Measurements from ENCODE around the genes TMEM222 and FAM76A.

DNA sequence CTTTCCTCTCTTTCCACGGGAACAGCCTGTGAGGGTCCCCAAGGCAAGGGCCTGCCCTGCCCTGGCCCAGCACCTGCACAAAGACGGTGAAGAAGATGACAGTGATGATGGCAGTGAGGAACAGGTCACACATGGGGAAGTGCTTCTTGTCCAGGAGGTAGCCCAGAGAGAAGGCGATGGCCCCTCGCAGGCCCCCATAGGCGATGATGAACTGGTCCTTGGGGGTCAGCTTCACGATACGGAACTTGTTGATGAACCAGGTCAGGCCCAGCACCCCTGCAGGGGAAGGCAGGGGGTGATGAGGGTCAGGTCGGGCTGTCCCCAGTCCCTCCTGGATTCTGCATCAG, 49.1 kb downstream of the SLC9A1 start:
CAGE:
- cytosol, long polyA minus RNA: no peak
- cytosol, long polyA plus RNA: no peak
- long polyA plus RNA: no peak
- nucleus, long polyA minus RNA: no peak
- nucleus, long polyA plus RNA: no peak

CAGE:
- cytosol, long polyA minus RNA: no peak
- cytosol, long polyA plus RNA: no peak
- long polyA plus RNA: no peak
- nucleus, long polyA minus RNA: no peak
- nucleus, long polyA plus RNA: no peak
Measured at GRCh38 chr1:27106546-27106918, 48.4 kb downstream of the SLC9A1 start.

GRCh38 chr1:27122548-27123162, 32.3 kb downstream of the SLC9A1 start:
CAGE:
- cytosol, long polyA minus RNA: no peak
- cytosol, long polyA plus RNA: no peak
- long polyA plus RNA: no peak
- nucleus, long polyA minus RNA: no peak
- nucleus, long polyA plus RNA: no peak

DNA sequence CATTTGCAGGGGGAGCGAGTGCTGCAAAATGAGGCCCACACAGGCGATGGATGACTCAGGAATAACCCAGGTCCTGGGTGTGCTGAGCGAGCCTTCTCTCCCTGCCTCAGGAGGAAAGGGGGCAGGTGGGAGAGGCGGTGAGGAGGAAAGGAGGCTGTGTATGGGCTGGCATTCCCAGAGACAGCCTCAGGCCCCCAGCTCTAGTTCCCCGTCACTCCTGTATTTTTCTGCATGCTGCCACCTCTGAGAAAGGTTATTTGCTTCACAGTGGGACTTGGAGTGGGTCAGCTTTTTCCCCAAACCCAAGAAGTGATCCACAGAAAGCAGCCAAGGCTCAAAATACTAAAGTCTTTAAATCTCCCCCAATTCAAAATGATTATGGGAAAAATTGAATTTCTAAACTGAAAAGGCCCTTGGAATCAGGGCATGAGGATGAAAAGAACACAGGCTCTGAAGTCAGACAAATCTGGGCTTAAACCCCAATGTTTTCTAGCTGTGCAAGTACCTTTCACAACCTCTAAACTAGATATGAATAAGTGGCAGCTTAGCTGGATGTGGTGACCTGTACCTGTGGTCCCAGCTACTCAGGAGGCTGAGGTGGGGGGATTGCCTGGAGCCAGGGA, 8.7 kb downstream of the SLC9A1 start:
CAGE:
- cytosol, long polyA minus RNA: no peak
- cytosol, long polyA plus RNA: no peak
- long polyA plus RNA: no peak
- nucleus, long polyA minus RNA: no peak
- nucleus, long polyA plus RNA: no peak

DNA sequence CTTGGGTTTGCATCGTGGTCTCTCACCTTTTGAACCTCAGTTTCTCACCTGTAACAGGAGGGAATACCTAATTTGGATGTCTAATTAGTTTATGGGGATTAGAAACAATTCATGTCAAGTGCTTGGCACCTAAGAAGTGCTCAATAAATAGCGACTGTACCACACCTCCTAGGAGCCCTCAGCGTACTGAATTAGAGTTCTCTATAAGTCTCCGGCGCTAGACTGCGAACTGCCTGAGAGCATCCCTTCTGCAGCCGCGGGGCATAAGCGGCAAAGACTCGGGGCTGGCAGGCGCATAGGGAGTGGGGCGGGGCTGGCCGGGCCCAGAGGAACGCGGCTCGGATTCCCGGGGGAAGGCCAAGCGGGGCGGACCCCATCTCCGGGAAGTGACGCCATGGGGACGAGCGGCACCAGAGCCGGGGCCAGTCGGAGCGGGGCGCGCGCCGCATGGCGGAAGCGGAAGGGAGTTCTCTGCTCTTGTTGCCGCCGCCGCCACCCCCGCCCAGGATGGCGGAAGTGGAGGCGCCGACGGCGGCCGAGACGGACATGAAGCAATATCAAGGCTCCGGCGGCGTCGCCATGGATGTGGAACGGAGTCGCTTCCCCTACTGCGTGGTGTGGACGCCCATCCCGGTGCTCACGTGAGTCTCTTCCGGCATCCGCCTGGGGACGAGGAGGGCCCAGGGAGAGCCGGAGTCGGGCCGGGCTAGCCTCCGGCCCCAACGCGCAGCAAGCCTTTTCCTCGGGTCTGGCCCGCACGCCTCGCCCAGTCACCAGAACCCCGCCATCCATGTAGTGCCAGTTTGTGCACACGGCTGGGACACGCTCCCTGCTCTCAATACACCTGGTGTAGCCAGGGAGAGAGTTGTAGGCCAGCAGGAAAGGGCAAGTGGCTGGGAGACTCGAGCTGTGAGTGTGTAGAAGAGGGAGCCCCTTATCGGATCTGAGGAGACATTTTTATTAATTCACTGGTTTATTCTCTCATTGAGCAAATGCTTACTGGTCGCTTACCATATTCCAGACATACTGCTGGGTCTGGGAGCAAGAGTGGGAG, at the start of gene TMEM222:
TMEM222 (plus strand) TSS at position 413 of the 1,054 bp plus-strand sequence.
CAGE:
- cytosol, long polyA minus RNA: start-site peak on the plus strand centred at position 546 of the sequence, 14 bp wide, 32 reads
- cytosol, long polyA plus RNA: no peak
- long polyA plus RNA: start-site peak on the plus strand centred at position 553 of the sequence, 81 bp wide, 312 and 255 reads in 2 replicates
- nucleus, long polyA minus RNA: no peak
- nucleus, long polyA plus RNA: no peak

CAGE:
- cytosol, long polyA minus RNA: no peak
- cytosol, long polyA plus RNA: no peak
- long polyA plus RNA: no peak
- nucleus, long polyA minus RNA: no peak
- nucleus, long polyA plus RNA: no peak
Measured at GRCh38 chr1:27349053-27350240, 7.6 kb downstream of the SYTL1 start.

DNA sequence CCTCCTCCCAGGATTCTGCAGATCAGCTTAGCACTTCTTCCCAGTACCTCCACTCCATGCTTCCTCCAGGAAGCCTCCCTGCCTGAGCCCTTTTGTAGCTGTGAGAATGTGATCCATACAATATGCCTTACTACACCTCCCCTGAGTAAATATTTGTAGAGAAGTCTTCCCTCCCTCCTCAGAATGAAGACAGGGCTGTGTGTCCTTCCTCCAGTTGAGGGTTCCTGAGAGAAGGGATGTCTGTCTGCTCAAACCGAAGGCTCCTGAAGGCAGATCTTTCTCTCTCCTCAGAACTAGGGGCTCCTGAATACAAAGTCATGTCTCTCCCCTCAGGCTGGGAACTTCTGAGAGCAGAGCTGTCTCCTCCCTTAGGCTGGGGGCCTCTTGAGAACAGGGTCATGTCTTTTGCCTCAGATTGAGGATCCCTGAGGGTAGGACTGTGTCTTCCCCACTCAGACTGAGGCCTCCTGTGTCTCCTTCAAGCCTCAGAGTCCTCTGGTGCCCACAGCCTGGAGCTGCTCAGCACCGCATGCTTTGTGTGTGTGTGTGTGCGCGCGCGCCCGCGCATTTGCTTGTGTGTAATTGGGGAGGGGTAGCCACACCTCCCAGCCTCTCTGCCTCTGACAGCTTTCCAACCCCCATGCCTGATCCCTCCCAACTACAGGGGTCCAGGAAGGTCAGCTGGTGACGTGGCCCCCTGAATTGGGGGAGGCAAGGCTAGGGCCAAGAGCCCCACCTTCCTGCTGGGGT, 6.6 kb downstream of the GPR3 start:
CAGE:
- cytosol, long polyA minus RNA: no peak
- cytosol, long polyA plus RNA: no peak
- long polyA plus RNA: no peak
- nucleus, long polyA minus RNA: no peak
- nucleus, long polyA plus RNA: no peak

GRCh38 chr1:27525231-27525910, 35.4 kb upstream of the WASF2 start:
CAGE:
- cytosol, long polyA minus RNA: no peak
- cytosol, long polyA plus RNA: no peak
- long polyA plus RNA: no peak
- nucleus, long polyA minus RNA: no peak
- nucleus, long polyA plus RNA: no peak

GRCh38 chr1:27555756-27556423, 48.1 kb downstream of the AHDC1 start:
CAGE:
- cytosol, long polyA minus RNA: no peak
- cytosol, long polyA plus RNA: no peak
- long polyA plus RNA: no peak
- nucleus, long polyA minus RNA: no peak
- nucleus, long polyA plus RNA: no peak

DNA sequence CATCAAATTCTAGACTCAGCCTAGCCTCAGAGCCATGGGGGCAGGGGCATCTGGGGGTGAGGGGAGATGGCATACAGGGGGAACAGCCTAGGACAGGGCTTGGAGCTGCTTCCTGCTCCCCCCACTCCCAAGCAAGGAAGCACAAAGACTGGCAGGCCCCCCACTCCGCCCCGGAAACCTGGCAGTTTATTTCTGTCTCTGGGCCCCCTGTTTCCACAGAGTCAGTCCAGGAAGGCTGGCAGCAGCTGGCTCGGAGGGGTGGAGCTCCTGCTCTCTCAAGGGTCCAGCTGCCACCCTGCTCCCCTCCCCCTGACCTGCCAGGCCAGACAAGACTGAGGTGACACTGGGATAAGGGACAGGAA, 26.5 kb downstream of the AHDC1 start:
CAGE:
- cytosol, long polyA minus RNA: no peak
- cytosol, long polyA plus RNA: no peak
- long polyA plus RNA: no peak
- nucleus, long polyA minus RNA: no peak
- nucleus, long polyA plus RNA: no peak

DNA sequence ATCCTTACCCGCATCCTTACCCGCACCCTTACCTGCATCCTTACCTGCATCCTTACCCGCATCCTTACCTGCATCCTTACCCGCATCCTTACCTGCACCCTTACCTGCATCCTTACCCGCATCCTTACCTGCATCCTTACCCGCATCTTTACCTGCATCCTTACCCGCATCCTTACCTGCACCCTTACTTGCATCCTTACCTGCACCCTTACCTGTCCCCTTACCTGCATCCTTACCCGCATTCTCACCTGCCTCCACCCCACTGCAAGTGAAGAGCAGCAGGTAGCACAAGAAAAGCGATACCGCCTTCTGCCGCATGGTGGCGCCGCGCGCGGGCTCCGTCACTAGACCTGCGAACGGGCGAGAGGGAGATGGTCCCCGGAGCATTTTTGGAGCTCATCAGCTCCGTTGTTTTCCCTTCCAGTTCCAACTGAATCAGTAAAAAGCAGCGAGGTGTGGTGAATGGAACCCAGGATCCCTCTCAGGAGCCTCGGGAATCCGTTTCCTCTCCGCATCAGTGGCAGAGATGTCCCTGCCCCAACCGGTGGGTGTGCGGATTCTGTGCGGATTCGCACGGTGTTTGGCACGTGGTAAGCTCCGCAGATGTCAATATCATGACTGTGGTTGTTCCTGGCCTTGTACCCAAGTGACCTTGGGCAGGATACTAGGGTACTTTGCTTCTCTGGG, 2.9 kb downstream of the IFI6 start:
CAGE:
- cytosol, long polyA minus RNA: no peak
- cytosol, long polyA plus RNA: no peak
- long polyA plus RNA: no peak
- nucleus, long polyA minus RNA: no peak
- nucleus, long polyA plus RNA: no peak

DNA sequence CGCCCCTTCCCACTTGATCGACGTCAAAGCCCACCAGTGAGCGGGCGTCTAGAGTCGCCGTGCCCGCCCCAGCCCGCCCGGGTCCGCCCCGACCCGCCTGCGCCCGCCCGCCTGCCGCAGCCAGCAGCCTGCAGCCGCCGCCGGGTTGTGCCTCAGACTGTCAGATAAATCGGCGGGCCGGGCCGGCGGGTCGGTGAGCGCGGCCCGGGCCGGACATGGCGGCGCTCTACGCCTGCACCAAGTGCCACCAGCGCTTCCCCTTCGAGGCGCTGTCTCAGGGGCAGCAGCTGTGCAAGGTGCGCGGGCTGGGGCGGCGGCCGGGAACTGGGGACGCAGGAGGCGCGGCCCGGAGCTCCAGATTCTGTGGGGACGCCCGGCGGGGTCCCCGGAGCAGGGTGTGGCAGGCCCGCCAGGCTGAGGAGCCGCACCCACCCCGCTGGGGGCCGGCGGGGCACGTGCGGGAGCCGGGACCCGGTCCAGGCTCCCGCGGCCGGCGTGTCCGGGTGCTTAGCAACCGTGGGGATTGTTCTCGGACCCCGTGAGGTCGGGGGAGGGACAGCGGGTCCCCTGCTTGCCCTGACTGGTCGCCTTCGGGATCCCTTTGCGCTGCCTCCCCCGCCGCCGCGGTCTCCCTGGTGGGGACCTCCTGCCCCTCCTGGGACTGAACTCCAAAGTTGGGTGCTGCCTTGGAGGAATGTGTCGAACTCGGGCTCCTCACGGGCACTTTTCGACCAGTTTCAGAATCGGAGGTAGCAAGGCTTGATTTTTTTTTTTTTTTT, at the start of gene FAM76A:
FAM76A (plus strand) TSS at position 96 of the 779 bp plus-strand sequence.
CAGE:
- cytosol, long polyA minus RNA: no peak
- cytosol, long polyA plus RNA: no peak
- long polyA plus RNA: no peak
- nucleus, long polyA minus RNA: start-site peak on the plus strand centred at position 134 of the sequence, 44 bp wide, 10 reads
- nucleus, long polyA plus RNA: no peak

DNA sequence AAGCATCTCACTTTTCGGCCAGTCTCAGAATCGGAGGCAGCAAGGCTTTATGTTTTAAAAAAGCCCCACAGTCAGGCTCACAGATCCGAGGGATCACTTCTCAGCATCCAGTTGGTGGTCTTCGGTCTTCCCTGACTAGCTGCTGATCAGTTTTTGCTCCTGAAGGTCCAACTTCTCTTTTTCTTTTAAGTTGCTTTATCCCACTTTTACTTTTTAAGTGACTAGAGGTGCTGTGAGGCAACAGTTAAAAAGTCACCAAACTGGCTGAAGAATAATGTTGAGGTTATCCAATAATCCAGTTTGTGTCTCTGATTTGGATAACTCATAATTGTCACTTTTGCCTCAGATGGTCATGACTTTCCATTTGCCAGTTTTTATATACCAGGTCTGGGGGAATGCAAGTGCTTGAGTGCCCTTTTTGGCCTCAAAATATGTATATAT, 904 bp downstream of the FAM76A start:
CAGE:
- cytosol, long polyA minus RNA: no peak
- cytosol, long polyA plus RNA: no peak
- long polyA plus RNA: no peak
- nucleus, long polyA minus RNA: no peak
- nucleus, long polyA plus RNA: no peak

DNA sequence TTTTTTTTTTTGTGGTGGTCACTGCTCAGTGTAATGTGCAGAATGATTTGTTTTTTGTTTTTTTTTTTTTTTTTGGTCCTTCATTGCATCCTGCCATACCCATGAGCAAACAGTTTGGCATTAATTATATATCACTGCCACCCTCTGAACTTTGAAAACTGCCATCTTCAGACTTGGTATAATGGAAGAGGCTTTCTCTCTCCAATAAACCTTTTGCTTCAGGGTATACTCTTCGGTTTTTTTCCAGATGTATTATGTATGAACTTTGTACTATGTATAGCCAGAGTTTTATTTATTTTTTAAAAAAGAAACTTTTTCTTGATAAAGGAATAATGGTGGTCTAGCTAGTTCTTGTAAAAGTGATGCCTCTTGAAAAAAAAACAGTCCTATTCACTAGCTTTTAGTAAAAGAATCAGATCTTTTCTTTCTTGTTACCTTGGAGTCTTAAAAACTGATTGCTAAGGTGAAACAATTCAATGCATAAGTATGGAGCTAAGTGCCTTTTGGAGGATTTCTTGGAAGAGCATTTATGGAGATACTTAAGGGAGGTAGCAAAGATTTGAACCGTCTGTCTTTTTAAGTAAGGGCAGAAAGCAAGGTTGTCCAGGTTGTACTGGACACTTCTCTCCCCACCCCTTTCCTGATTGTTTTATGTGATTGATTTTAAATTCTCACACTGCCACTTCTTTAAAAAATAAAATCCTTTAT, 12.0 kb upstream of the STX12 start:
CAGE:
- cytosol, long polyA minus RNA: no peak
- cytosol, long polyA plus RNA: no peak
- long polyA plus RNA: no peak
- nucleus, long polyA minus RNA: no peak
- nucleus, long polyA plus RNA: no peak

GRCh38 chr1:27817136-27817754, 13.3 kb upstream of the PPP1R8 start:
CAGE:
- cytosol, long polyA minus RNA: no peak
- cytosol, long polyA plus RNA: no peak
- long polyA plus RNA: no peak
- nucleus, long polyA minus RNA: no peak
- nucleus, long polyA plus RNA: no peak

DNA sequence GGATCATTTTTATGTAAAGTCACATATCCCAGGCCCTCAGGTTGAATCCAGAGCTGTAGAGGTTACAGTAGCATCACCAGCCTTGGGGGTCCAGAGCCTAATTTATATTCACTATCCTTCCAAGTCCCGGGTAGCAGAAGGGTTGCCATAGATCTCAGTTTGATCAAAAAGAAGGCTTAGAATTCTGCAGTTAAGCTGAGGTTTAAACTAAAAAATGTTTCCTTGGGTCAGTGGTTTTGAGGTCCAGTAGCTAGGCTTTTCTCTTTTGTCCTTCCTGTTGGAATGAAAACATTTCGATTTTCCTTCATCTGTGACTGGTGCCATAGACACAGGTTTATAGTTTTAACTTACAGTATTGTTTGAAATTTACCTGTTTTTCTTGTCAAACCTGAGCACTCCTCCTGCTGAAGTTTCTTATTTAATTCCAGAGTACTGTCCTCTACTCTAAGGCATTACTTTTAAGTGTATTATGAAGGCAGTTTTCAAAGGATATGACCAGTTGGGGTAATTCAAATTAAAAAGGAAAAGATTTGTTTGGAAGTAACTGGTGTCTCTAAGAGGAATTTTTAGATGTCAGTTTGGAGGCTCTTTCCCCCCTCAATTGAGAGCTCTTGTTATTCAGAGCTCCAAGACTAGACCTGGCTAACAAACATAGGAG, 20.3 kb downstream of the PPP1R8 start:
CAGE:
- cytosol, long polyA minus RNA: no peak
- cytosol, long polyA plus RNA: no peak
- long polyA plus RNA: no peak
- nucleus, long polyA minus RNA: no peak
- nucleus, long polyA plus RNA: no peak

CAGE:
- cytosol, long polyA minus RNA: no peak
- cytosol, long polyA plus RNA: no peak
- long polyA plus RNA: no peak
- nucleus, long polyA minus RNA: no peak
- nucleus, long polyA plus RNA: no peak
Measured at GRCh38 chr1:27858101-27858835, 14.1 kb upstream of the THEMIS2 start.

DNA sequence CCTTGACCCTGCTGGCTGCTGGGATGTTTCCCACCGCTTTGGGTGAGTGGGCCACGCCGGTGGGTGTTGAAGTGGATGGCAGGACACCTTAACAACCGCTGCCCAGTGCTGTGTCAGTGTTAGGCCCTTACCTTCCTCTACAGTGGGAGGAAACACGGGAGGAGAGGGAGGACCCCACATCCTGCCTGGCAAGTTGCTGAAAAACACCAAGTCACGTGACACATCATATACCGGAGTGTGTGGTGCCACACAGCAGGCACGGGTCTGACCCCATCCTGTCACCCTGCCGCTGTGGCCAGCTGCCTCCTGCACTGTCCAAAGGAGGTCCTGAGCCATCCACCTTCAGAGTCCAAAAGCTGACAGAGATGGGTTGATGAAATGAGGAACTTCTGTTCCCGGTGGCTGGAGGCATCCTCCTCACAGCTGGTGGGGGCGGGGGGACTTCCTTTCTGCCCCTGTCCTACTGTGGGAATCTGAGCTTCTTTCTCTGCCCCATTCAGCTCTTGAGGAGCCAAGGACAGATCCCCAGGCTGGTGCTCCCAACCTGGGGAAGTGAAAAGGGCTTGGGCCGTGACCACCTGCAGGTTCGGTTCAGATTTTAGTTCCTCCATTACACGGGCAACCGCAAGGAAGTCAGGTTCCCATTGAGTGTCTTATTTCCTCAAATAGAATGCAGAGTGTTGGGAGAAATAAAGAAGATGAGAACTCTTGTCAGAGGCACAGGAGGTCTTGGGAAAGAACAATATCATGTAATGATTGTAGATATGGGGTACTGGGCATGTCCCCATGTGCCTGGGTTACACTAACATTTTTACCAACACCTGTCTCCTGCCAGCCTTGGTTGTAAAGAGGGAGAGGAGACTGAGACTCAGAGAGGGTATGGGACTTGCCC, 3.1 kb upstream of the THEMIS2 start:
CAGE:
- cytosol, long polyA minus RNA: no peak
- cytosol, long polyA plus RNA: no peak
- long polyA plus RNA: no peak
- nucleus, long polyA minus RNA: no peak
- nucleus, long polyA plus RNA: no peak

GRCh38 chr1:27872729-27873622, 632 bp downstream of the THEMIS2 start:
CAGE:
- cytosol, long polyA minus RNA: no peak
- cytosol, long polyA plus RNA: no peak
- long polyA plus RNA: no peak
- nucleus, long polyA minus RNA: no peak
- nucleus, long polyA plus RNA: no peak

CAGE:
- cytosol, long polyA minus RNA: no peak
- cytosol, long polyA plus RNA: no peak
- long polyA plus RNA: no peak
- nucleus, long polyA minus RNA: no peak
- nucleus, long polyA plus RNA: no peak
Measured at GRCh38 chr1:27876127-27876649, 3.8 kb downstream of the THEMIS2 start.

All from keratinocyte (primary cell).